GM23248 (cell line): ENCODE measurements around a stretch of chr13.

GRCh38 chr13:45337471-45337765 is 3.6 kb downstream of the TPT1 start:
- RAMPAGE, long total RNA = no peak

DNA sequence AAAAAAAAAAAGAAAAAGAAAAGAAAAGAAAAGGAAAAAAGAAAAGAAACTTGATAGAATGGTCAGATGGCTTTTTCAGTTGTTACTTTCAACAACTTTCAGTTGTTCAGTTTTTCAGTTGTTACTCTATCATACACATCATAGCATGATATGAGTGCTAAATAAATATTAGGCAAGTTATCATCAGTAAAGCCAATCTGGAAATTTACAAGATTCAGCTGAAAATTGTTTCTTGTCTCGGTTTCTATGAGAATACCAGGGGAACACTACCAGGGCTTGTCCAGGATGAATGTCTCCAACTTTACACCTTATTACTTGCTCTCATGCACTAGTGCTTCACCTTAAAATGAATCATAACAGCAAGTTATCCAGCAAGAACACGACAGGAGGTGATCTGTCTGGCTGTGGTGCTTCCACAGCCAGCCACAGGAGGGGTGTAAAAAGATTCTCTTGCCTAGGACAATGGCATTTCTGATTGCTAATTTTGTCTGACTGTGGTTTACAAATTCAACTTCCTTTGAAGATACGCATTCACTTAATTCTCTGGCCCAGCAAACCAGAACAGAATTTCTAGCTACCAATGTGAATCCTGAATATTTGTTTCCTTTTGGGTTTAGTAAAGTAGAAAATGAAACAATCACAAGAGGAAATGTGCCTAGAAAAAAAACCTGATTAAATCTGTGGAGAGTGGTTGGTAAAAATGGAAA is 23.2 kb upstream of the COG3 start:
- RAMPAGE, long total RNA = no peak

DNA sequence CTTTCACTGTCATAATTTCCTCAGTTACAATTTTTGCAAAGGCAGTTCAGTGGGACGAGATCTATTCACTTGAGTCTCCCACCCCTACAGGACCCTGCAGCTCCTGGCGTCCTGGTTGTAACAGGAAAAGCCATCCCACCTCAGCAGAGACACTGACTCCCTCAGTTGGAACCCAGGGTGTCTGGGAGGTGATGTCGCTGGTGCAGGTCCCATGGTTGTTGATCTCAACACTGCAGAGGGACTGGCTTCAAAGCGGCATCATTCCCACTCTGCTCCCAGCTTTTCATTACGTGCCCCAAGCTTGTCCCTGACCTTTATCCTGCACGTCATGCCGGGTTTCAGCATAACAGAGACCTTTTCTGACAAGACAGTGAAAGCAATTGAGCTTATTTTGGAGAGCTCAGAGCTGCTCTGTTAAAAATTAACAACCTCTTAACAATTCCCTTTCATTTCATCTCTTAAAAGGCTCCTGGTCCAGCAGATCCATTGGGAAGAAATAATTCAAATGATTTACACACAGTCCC is 17.6 kb upstream of the COG3 start:
- RAMPAGE, long total RNA = no peak

DNA sequence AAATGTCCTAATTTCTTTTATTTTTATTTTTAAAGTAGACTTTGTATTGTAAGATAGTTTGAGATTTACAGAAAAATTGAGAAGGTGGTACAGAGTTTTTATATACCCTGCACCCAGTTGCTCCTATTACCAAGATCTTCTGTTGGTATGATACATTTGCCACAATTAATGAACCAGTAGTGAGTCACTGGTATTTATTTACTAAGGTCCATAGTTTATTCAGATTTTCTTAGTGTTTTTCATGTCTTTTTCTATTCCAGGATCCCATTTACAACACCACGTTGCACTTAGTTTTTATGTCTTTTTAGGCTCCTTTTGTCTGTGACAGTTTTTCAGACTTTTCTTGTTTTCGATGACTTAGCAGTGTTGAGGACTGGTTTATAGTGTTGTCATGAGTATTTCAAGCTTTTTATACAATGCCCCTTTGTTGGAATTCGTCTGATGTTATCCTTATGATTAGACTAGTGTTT is 35.8 kb downstream of the COG3 start:
- RAMPAGE, long total RNA = no peak

DNA sequence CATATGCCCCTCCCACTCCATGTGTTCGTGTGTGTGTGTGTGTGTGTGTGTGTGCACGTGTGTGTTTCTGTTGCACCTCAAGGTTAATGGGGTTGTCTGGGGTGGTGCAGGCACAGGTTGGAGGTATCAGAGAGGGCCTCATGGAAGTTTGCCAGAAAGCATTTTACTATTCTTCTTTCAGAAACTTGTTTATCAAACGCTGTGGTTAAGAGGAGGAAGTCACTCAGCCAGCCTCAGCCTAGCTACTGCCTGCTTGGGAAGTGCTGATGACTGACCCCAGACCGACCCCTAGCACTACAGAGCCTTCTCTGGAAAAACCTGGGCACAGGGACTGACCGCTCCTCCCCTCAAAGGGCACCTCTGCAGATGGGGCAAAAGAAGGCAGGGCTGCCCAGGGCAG is 4.0 kb downstream of the SIAH3 start:
- RAMPAGE, long total RNA = no peak

DNA sequence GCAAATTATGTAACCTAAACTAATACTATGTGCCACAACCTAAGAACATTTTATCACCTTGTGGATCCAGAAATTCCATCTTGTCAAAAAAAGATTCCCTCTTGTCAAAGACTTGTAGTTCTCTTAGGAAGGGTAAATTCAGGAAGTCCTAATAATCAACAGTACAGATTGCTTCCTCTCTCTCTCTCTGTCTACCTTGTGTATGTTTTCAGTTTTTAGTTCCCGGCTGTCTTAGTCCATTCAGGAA is 40.3 kb upstream of the SIAH3 start:
- RAMPAGE, long total RNA = no peak

DNA sequence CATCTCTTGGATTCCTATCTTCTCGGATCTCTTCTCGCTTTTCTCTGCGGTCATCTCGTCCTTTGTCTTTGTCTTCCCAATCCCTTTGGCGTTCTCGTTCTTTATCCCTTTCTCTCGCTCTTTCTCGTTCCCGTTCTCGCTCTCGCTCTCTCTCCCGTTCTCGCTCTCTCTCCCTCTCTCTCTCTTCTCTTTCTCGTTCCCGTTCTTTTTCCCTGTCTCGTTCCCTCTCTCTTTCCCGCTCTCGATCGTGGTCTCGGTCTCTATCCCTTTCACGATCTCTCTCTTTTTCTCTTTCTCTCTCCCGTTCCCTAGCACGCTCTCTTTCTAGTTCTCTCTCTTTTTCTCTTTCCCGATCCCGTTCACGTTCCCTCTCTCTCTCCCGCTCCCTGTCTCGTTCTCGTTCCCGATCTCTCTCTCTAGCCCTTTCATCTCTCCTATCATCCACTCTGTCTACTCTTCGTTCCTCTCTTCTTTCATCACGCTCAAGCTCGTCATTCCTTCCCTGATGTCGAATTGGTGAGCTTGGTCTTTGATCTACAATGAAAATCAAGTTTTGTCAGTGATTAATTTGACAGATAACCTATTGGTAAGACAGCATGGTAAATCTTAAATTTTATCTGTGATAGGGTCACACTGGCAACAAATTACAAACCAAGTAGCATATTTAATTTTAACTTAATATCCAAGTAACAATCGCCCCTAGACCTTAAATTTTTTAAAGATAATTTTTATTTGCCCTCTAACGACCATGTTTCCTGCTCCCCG is 77.1 kb downstream of the ZC3H13 start:
- RAMPAGE, long total RNA = no peak

- RAMPAGE, long total RNA = no peak
Measured at GRCh38 chr13:45985175-45985868, 67.2 kb downstream of the ZC3H13 start.

DNA sequence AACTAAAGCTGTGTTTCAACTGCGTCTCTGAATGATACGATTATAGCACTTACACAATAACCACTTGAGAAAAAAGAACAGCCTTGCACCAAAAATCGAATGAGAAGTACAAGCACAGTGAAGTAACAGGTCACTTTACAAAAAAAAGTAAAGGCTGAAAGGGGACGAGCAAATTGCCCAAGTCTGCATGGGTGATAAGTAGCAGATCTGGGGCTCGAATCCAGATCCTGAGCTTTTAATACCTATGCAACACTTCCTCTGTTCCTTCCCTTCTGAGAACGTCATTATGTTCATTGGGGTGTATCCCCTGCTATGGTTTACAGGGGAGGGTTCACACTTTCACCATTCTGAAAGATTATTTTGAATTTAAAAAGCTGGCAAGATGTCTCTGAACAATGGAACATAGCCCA is 3.3 kb downstream of the CPB2 start:
- RAMPAGE, long total RNA = no peak

DNA sequence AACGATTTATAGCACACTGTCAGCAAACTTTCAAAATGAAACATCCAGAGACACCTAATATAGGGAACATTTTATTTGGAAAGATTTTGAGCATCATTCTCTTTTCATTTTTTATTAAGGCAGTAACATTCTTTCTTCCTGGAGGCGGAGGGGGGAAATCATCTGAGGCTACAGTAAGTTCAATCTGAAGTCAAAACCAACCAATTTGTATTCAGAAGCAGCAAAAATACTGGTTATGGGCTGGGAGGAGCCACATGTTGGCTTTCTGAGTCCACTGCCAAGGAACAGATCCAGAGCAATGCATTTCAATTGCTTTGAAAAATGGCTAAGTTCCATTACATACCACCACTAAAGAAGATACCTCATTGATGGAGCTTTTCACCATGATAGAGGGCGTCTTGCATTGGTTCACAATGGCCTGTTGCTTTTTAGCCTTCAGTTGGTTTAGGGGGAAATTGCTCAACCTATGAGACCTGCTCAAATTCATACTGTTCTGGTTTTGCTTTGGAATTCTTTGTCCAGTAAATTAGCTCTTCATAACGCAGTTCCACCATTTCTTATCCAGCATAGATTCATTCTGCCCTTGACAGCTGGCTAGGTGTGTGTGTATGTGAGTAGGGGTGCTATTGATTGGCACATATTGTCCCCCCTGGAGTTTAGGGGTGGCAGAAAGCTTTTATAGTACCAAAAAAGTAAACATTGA is 21.2 kb upstream of the CPB2 start:
- RAMPAGE, long total RNA = no peak

- RAMPAGE, long total RNA = no peak
Measured at GRCh38 chr13:46154171-46154930, 27.6 kb downstream of the LCP1 start.

DNA sequence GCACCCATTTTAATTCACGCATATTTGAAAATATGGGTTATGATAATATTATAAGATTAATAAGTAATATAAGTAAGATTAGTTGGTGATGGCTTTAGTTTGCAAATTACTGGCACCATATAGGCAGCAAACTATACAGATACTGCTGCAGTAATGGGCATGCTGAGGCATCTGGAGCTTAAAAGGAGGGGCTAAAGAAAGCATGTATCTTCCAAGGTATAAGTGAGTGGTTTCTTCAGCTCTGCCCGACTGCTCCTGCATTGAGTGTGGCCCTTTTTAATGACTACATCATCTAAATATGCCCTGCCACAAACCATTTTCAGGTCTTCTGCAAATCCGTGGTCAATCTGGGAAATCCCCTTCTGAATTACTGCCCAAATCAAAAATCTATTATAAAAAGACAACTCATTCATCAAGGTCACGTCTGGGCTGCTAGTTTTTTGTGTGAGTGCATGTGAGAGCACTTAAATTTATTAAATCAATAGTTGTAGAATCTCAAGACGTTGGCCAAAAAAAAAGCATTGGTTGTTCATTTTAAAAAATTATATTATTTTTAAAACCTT is 16.5 kb downstream of the LCP1 start:
- RAMPAGE, long total RNA = no peak

GRCh38 chr13:46176816-46177307 is 5.1 kb downstream of the LCP1 start:
- RAMPAGE, long total RNA = no peak

DNA sequence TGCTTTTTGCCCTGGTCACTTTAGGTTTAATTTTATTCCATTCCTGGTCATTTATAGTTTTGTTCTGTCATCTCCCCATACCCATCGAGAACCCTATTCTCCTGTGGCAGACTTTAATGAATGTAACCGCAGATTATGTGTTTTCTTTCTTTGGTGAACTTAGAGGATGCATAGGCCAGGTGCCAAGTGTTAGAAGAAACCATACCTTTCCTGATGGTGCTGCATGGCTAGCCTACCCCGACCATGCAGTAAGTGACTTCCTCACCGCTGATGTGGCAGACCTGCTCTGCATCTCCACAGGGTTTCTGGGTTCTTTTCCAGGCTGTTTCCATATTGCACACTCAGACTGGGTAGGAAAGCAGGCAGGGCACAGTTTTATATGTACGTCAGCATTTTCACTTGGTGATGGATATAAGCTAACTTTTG is 42.1 kb downstream of the LRCH1 start:
- RAMPAGE, long total RNA = no peak

- RAMPAGE, long total RNA = no peak
Measured at GRCh38 chr13:46679281-46680524, 117.3 kb downstream of the ESD start.

DNA sequence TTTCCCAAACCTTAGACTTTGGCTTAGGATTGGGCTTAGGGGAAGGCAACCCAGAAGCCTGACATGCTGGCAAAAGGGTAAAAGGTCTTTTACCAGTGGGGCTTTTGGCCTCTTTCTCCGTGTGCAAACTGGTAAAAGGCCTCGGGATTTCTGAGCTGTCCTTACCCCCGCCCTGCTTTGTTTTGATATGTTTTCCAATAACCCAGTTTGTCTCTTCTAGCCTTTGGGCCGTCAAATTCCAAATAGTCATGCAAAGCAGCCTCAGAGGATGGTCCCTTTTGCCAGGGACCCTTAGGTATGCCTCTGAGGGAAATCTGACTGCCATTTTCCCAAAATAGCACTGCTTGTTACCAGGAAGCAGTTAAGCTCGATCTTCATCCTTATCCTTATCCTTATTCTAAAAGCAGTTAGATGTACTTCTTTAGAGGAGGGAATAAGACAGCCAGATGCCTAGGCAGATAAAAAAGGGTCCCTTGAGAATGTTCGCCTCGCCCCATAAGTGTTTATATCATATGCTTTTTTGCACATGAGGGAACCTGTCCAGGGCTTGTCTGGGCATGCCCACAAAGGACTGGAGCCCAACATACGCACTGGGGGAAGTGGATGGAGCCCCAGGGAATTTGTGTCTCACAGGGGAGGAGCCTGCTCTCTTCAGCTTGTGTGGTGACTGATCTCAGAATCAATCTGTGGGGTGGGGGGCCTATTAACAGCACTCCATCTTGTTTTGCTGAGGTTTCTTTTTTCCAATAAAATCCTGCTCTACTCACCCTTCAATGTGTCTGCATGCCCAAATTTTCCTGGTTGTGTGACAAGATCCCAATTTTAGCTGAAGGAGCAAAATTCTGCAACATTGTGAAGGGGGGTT is 22.8 kb downstream of the MED4 start:
- RAMPAGE, long total RNA = no peak

DNA sequence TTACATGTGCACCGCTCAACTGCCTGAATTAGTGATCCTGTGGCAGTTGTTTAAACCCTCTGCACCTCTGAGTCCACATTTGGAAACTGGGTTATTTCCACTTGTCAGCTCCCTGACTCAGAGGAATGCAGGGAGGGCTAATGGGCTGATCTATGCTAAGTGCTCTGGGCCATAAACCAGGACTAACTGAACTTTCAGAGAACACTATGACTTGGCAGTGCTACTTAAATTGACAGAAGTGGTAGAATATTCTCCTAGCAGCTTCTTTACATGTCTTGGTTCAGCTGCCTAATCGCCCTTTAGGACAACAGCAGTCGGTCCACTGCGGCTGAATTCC is 26.9 kb upstream of the MED4 start:
- RAMPAGE, long total RNA = no peak

- RAMPAGE, long total RNA = no peak
Measured at GRCh38 chr13:48151426-48151733, 56.5 kb upstream of the MED4 start.

- RAMPAGE, long total RNA = no peak
Measured at GRCh38 chr13:48155737-48156214, 60.9 kb upstream of the MED4 start.

- RAMPAGE, long total RNA = no peak
Measured at GRCh38 chr13:48263186-48263668, 30.2 kb downstream of the ITM2B start.